Endothelial cell (in vitro differentiated cells): ENCODE results near the gene YPEL5.

DNA sequence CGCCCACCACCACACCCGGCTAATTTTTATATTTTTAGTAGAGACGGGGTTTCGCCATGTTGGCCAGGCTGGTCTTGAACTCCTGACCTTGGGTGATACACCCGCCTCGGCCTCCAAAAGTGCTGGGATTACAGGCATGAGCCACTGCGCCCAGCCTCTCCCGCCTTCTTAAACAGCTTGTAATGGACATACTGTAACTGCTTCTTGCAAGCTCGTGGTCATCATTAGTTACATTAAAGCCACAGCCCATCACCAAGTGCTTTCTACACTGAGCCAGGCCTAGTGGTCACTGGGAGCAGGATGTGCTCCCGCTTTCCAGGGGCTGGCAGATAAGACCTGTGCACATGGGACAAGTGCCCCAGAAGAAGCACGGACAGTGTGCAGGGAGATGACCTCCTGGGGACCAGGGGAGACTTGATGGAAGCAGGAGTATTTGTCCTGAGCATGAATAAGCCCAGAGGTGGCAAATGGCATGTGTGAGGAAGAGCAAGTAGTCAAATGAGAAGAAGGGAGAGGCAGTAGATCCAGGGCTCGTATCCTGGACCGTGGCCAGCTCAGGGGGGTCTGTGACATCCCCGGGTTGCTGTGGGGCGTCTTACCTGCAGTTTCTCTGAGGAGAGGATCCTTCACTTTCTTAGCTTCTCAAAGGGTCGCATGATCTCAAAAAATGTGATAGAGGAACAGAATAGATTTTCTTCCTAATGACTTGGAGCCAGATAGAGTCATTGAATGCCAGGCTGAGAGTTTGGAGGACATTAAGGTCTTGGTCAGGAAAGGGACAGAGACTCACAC is 57.1 kb upstream of the FOSL2 start:
- PRO-cap: no peak

GRCh38 chr2:28389179-28389565 is 3.5 kb upstream of the FOSL2 start:
- PRO-cap: no peak

GRCh38 chr2:28423694-28424629 is 31.3 kb downstream of the FOSL2 start:
- PRO-cap: no peak

DNA sequence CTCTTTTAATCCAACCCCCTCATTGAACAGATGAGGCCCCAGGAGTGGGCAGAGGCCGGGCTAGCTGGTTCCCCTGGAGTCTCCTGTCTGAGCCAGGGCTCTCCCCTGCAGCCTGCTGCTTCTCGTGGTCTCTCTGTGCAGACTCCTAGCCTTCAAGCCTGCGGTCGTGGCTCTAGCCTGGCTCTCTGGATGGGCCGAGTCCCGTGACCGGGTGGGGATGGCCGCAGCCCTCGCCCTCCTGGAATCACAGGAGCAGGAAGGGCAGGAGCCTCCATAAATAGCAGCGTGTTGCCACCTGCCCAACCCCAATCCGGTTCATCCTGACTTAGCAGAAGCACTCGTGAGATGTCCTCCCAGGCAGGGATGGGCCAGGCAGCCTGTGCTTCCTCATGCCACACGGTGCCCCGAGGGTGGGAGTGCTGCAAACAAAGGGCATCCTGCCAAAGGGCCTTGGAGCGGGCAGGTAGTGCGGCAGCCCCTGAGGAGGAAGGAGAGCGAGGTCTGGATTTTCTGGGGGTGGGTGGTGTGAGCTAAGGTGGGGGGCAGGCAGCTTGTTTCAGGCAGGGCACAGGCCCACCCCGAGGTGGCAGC is 43.9 kb downstream of the FOSL2 start:
- PRO-cap: no peak

GRCh38 chr2:28528080-28528893 is 32.4 kb downstream of the PLB1 start:
- PRO-cap: no peak

DNA sequence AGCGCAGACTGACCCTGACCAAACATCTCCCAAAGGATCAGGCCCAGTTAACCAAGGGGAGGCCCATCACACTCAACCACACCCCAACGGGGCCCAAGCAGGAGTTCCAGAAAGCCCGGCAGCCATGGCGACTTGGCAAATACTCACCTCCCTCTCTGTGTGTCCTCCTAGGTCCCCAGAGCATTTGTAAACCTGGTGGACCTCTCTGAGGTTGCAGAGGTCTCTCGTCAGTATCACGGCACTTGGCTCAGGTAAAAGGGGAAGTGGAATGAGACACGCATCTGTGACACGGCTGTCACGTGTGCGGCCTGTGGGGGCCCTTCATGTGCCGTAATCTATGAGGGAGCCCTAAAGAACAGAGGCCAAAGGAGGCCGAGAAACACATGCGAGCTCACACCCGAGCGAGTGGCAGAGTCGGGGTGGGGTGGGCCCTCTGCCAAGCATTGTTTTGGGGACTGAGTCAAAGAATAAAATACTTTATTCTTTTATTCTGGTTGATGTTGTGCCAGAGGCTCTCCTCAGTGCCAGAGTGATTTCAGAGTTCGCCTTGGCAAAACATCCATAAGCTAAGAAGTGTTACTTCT is 43.2 kb downstream of the PLB1 start:
- PRO-cap: no peak

DNA sequence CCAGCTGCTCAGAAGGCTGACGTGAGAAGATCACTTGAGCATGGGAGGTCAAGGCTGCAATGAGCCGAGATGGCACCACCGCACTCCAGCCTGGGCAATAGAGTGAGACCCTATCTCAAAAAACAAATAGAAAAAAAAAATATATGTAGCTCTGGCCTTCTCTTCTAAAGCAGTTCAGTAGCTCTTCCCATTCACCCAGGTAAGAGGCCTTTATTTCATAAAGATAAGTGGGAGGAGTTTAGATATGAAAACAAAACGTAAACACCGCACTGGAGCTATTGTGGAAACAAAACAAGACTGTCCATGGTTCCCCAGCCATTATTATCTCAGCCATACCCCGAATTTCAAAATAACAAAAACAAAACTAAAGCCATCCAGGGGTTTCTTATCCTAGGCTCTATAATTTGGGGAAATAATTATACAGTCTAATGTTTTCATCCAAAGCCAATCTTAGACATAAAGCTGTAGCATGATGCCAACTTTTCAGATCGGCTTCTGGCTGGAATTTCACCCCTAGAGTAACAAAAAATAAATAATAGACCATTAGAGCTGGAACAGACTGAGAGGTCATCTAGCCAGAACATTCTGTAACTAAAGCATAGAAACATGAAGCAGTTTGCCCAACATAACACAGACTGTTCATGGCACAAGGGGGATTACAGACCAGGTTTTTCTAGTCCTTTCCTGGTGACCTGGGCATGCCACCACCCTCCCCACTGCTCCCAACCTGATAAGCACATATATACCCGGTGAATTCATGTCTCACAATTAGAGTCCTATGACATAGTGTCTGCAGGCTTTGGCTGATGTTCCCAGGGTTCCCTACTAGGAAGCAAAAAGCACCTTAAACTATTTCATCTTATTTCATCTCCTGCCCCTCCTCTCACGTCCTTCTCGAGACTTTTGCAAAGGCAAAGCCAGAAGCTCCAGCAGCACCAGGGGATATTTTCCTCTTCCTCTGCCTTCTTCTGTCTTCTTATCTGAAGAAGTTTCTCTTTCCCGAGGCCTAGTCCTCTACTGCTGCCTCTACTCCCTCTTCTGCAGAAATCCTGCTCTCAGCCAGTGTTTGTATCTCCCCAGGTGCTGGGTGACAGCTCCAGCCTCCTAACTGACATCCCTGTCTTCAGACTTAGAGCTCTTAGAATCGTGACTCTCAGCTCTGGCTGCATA is 116.5 kb upstream of the PPP1CB start:
- PRO-cap: no peak

DNA sequence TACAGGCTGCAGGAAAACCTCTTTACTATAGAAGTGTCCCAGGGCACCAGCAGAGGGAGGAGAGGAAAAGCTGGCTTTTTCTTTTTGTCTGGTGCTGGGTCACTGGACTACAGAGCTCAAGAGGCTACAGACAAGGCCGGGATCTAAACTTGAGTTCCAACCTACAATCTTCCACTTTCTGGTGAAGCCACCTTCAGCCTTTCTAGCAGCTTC is 88.2 kb upstream of the PPP1CB start:
- PRO-cap: no peak

DNA sequence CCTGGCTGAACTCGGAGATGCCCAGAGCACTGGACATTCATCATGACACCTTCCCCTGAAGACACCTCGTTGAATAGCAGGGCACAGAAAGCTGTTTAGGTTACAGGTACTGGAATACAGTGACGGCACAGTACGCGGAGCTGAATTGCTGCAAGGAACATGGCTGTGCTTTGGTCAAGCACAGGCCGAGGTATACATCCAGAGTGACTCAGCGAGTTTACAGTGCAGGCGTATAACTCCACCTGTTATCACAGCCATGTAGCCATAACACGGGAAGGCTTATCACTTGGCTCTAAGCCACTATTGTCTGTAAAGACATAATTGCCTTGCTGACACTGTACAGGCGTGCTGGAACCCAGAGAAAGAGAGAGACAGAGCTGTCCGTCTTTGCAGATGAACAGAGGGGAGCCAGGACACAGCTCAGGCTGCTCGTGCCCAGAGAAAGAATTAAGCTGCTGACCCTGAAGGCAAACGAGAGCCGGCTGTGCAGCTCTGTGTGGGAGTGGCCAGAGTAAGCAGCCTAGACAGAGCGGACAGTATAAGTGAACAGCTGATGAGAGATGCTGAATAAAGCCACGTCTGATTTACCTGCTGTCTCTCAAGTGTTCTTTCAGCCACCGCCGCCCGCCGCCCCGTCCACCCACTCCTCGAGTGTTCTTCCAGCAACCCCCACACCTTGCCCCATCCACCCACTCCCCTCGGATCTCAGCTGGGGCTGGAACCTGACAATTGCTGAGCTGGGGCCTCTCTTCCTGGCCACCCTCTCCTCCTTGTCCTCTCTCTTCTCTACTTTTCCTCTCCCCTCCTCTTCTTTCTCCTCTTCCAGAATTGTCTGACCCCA is 87.3 kb upstream of the PPP1CB start:
- PRO-cap: no peak

- PRO-cap: no peak
Measured at GRCh38 chr2:28745312-28745732, 6.3 kb upstream of the PPP1CB start.

DNA sequence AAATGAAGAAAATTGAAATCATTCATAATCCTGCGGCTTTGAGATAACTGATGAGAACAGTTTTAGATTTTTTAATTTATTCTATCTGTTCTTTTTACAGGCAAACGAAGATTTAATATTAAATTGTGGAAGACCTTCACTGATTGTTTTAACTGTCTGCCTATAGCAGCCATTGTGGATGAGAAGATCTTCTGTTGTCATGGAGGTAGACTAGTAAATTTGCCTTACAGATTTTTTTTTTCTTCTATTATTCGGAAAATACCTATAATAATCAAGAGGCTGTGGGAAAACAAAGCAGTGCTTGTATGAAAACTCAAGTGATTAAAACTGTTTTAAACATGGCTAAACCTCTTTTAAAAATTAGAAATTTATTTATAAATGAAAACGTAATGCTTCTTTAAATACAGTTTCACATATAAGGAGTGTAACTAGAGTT is 29.0 kb upstream of the SPDYA start:
- PRO-cap: no peak

DNA sequence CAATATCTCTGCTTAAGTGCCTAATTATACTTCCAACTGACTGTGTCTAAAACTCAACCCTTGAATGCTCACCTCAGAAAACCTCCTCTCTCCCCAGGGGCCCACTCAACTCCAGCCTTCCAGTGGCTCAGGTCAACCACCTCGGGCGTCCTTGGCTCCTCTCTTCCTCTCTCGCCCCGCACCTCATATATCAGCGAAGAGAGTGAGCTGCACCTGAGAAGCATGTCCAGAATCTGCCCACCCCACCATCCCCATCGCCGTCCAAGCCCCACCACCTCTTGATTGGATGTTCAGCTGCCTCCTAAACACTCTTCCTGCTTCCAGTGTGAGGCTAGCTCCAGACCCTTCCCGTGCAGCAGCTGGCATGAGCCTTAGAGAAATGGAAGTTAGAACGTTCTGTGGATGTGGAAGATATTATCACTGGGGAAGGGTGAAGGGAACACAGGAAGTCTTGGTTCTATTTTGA is 35.0 kb downstream of the TOGARAM2 start:
- PRO-cap: no peak

DNA sequence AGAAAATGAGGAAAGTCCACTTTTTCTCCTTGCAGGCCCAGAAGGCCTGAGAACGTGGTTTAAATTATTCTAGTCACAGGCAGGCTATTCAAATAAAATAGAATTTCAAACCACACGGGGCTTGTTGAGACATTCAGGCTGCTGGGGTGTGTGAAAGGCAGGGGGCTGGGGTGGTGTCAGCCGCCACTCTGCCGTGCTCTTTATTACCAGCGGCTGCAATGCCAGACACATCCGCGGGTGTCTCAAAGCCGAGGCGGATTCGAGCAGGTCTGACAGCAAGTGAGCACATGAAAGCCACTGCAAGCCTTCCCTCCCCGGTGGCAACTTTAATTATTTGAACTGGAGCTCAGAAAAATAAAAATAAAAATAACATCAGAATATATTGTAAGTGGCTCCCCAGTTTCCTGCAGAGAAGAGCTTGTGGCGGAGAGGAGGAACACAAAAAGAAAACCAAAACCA is 199.5 kb downstream of the CLIP4 start:
- PRO-cap: no peak

DNA sequence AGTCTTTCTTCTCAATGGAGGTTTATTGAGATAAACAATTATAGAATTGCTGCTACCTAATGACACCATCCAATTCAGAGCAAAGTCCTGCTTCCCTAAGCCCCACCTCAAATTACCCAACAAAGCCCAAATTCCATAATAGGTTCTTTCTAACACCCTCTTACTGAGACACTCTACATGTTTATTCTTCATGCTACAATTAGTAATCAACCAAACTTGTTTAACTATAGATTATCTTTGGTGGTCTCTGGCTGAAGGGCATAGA is 322.3 kb downstream of the CLIP4 start:
- PRO-cap: no peak

DNA sequence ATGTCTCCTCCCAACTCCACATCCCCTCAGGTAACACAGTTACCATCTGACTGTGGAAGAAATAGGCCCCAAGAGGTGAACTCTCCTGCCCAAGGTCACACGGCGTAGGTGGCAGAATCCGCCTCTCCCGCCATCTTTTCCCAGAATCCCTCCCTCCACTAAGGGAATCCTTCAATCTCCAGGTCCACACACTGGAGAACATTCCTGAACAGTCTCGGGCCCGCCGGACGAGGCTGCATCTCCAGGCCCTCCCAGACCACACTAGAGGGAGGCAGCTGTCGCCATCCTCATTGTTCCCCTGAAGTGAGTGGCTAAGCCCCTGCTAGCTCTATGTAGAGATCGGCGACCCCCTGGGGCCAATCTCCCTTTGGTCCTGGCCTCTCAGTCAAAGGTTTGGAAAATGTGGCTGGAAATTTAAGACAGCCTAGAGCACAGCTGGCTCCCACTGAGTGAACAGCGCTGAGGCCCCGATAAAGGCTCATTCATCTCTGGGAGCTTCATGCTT is 360.1 kb downstream of the CLIP4 start:
- PRO-cap: no peak

DNA sequence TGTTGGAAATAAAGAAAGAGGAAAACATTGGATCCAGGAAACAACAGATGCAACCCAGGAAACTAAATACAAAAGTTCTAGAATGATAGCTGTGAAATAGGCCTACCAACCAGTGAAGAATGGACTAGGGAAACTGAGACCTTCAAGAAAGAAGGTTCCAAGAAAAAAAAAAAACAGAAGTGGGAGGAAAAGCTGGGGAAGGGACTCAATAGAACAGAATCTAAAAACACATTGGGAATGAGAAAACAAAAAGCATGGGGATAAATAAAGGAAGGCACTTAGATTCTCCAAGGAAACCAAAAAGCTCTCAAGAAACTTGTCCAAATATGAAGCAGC is 32.8 kb upstream of the ALK start:
- PRO-cap: no peak

GRCh38 chr2:30146064-30147105 is at the start of gene YPEL5:
TSS of gene YPEL5 (plus strand) at chr2:30147007.
- PRO-cap: bidirectional peak, plus-strand start at chr2:30146581, minus-strand start at chr2:30146492; bidirectional peak, plus-strand start at chr2:30147007, minus-strand start at chr2:30146746

DNA sequence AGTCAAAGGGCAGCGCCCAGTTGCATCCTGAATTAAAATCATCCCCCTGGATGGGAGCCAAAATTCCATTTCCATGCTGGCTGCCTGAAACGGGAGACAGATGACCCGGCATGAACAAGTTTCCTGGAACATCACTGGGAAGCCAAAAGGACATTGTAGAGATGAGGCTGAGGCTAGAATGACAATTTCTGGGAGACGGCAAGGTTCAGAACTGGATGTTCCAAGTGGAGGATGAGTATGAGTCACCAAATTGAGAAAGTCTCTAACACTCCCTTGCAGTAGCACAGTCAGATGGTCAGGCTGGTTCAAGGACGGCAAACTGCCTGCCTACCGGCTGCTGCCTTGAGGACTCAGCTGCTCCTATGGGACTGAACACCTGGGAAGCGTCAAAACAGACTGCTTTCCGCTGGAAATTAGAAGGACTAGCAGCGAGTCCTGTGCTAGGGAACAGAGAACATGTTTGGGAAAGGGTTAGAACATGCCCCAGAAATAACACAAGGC is 31.9 kb downstream of the YPEL5 start:
- PRO-cap: no peak

- PRO-cap: no peak
Measured at GRCh38 chr2:30235702-30236305, 4.5 kb downstream of the LBH start.

GRCh38 chr2:30361629-30362931 is 85.0 kb upstream of the LCLAT1 start:
- PRO-cap: bidirectional peak, plus-strand start at chr2:30361831, minus-strand start at chr2:30361649; unidirectional peak, minus-strand start at chr2:30362155; bidirectional peak, plus-strand start at chr2:30362680, minus-strand start at chr2:30362447